Body of pancreas (tissue), 2 donors: Measurements from ENCODE around the genes TXNDC9, PDCL3 and NPAS2.

DNA sequence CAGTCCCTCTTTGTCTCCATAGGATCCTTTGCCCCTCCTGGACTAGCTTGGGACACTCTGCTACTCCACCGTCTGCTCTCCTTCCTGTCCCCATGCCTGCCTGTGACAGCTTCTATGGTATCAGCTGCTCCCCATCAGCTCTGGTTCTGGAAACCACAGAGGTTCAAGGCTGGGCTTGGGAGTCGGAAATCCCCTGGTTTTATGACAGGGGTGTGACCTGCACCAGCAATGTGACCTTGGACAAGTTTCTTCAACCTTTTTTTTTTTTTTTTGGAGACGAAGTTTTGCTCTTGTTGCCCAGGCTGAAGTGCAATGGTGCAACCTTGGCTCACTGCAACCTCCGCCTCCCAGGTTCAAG lies 35.3 kb upstream of the MGAT4A start:
- PRO-cap: no peak
- RAMPAGE, long total RNA, 2 experiments: no peak in any of the 2 experiments

DNA sequence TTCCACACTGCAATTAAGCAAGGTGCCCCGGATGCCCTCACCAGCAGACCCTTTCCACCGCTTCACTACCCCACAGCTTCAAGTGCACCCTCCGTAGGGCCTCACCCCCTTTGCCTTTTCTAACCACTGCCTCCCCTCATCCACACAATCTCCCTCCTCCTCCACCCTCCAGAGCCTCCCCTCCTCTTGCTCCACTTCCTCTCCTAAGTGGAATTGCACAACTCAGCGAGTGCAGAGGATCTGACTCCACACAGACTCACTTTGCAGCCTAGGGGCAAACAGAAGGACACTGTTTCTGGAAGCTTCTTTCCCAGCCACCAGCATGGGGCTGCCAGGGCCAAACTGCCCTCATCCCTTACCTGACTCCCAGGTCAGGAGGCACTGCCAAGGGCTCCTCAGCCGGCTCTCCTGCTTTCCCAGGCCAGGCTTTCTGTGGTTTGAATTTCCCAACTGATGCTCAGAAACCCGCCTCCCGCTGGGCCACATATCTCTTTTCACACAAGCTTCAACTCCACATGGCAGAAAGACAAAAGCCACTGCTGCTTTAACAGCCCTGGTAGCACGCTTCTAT lies 74.6 kb upstream of the MGAT4A start:
- PRO-cap: no peak
- RAMPAGE, long total RNA, 2 experiments: no peak in any of the 2 experiments

- PRO-cap: no peak
- RAMPAGE, long total RNA, 2 experiments: no peak in any of the 2 experiments
These were observed 97.8 kb upstream of the MGAT4A start for GRCh38 chr2:98828597-98829237.

GRCh38 chr2:99133999-99134837 lies 7.3 kb upstream of the C2orf15 start:
- PRO-cap: no peak
- RAMPAGE, long total RNA, 2 experiments: no peak in any of the 2 experiments

DNA sequence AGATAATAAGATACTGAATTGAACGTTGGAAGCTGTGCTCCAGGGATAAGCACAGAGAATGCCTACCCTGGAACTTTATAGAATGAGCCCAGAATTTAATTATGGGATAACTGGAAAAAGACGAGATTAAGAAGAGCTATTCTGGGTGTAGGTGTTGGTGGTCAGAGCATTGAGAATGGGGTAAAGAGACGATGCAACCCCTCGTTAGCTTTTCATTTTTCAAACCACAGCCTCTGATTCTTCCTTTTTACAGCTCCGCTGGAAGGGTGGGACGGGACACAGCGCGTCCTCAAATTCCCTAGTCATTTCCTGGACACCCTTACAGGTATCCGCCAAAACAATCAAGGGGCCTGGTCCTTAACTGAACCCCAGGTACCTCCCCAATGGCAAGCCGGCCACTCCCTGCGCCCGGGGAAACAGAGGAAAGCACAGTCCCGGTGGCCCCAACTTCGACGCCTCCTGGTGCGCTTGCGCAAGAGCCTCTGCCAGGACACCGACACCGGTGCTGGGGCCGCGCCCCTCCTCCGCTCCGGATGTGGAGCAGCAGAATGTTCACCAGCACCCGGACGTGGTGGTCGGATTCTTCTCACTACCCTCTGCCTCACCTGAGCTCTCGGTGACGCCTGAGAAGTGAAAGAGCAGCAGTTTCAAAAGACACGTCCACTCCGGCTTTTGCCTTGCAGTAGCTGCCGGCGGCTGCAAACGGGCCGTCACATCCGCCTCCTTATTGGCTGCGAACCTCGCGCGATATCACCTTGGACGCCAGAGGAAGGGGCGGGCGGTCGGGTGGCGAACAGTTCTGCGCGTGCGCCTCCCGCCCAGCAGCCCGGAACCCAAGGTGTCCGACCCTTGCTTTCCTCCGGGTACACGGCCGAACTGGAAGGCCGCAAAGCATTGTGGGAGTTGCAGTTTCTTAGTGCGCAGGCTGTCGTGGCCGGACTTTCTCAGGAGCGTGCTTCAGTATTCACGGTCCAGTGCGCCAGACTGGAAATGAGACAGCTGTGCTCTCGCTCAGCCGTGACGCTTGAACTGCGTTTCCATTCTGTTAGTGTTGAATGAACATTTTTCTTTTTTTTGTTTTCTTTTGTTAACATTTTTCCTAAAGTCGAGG lies at the start of gene TXNDC9:
TSS of gene TXNDC9 (minus strand) at position 700 of the 1,111 bp plus-strand sequence.
- PRO-cap: bidirectional peak, plus-strand start at position 475 of the sequence, minus-strand start at position 461 of the sequence; bidirectional peak, plus-strand start at position 960 of the sequence, minus-strand start at position 679 of the sequence
- RAMPAGE, long total RNA, 2 experiments: start-site peak on the minus strand in 2 of 2 experiments, centred at positions 697 to 703 of the sequence, 229 to 437 reads per replicate

GRCh38 chr2:99368355-99368821 lies 31.2 kb downstream of the EIF5B start:
- PRO-cap: no peak
- RAMPAGE, long total RNA, 2 experiments: no peak in any of the 2 experiments

DNA sequence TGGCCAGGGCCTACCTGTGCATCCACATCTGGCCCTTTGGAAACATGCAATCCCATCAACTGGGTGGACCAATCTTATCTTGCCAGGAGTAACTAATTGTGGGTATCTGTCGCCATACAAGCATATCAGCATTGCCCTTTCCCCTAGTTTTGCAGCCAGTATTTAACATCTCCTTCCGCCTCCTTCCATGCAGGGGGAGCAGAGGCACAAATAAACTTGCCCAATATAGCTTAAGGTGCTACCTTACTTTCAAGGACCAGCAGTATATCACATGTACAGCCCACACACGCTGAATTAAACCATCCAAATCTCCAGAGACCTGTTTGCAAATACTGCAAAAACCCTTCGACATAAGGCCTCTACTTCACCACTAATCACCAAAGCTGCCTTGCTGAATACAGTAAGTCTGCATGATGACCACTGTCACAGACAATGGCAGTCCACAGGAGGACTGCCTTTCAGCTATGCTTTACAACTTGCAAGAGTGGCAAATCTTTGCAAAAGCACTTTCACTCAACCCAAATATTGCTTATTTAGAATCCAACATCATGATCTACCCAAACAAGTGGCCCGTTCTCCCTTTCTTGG lies 68.1 kb downstream of the EIF5B start:
- PRO-cap: no peak
- RAMPAGE, long total RNA, 2 experiments: no peak in any of the 2 experiments

- PRO-cap: no peak
- RAMPAGE, long total RNA, 2 experiments: no peak in any of the 2 experiments
These were observed 281.7 kb upstream of the REV1 start for GRCh38 chr2:99771541-99771990.

DNA sequence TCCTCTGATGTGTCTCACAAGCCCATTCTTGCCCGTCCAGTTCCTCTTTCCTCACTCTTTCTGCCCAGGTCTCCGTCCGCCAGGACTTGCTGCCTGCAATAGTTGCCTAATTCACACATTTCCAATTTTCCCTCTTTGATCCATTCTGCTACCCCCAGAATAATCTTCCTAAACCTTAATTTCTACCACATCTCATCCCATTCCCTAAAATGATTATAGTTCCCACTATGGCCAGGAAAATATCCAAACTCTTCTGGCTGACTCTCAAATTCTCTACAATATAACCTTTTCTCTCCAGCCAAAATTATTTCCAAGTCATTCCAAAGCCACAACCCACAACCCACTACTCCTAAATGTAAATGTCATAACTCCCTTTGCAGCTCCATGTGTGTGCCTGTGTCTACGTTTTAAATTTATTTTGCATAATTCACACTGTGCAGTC lies 171.2 kb downstream of the AFF3 start:
- PRO-cap: no peak
- RAMPAGE, long total RNA, 2 experiments: no peak in any of the 2 experiments

GRCh38 chr2:100012311-100012933 lies 130.0 kb downstream of the AFF3 start:
- PRO-cap: no peak
- RAMPAGE, long total RNA, 2 experiments: no peak in any of the 2 experiments

DNA sequence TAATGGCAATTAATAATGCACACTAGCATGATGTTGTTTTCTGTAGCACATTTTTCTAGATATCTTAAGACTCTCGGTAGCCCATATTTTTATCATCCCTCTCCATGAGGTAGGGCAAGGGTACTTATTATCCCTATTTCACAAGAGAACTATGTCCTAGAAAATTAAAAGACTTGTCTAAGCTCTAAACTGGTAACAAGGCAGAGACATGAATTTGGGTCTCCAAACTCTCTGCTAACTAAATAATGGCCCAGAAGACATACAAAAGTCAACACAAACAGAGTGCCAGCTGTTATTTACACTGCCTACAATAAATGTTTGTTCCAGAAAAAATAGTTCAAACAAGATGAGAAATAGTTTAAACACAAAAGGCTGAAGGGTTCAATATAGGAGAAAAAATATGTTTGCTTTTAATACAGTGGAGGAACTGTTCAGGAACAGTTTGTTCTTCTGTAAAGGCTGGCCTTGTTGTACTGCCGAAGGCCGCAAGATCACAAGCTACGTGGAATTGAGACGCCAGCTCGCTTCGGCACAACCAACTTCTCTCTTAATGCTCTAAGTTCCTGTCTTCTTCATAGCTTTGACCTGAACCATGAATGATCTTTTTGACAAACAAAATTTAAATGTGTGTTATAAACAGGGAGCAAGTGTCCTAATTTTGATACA lies 74.6 kb downstream of the AFF3 start:
- PRO-cap: unidirectional peak, plus-strand start at position 503 of the sequence
- RAMPAGE, long total RNA, 2 experiments: no peak in any of the 2 experiments

DNA sequence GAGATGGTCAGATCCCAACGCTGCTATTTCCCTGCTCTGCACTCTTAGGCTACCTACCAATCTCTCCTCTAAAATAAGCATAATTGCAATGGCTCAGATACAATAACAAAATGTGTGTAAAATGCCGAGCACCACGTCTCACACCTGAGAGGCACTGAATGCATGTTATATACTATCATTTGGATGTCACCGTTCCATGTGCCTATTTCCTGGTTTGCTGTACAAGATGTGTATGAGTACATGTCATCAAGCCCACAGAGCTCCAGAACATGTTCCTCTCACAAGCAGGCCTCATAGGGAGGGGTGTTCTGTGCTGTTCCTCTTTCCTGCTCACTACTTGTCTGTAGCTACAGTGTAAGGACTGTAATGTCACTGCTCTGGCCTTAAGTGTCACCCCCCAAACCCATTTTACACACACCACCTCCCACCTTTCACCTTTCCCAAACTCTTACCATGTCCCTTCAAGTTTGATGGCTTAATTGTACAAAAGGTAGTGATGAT lies 1.9 kb downstream of the AFF3 start:
- PRO-cap: no peak
- RAMPAGE, long total RNA, 2 experiments: no peak in any of the 2 experiments

DNA sequence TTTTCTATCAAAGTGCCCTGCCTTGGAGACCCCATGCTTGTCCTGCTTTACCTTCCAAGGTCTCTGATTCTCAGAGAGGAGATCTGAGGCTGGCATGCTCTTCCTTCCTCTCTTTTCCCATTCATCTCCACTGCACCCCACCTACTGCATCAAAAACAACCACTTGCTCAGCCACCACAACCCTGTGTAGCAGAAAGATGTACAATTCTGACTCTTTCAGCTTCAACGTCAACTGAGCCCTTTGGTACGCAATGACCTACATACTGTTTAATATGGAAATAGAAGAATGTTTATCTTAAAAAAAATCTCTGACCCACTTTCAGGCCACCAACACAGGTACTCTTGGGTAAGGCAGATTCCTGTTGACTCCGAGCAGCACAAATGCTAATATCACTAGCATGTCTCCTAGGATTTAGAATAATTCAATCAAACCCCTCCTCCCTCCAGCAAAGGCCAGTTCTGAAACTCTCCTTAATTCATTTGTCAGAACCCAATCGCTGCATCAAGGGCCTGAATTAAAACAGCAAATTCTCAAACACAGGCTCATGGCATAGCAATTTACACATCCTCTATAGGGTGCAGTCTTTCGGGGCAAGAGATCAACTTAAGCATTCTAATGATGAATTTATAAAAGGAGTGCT lies 76.2 kb upstream of the AFF3 start:
- PRO-cap: no peak
- RAMPAGE, long total RNA, 2 experiments: no peak in any of the 2 experiments

DNA sequence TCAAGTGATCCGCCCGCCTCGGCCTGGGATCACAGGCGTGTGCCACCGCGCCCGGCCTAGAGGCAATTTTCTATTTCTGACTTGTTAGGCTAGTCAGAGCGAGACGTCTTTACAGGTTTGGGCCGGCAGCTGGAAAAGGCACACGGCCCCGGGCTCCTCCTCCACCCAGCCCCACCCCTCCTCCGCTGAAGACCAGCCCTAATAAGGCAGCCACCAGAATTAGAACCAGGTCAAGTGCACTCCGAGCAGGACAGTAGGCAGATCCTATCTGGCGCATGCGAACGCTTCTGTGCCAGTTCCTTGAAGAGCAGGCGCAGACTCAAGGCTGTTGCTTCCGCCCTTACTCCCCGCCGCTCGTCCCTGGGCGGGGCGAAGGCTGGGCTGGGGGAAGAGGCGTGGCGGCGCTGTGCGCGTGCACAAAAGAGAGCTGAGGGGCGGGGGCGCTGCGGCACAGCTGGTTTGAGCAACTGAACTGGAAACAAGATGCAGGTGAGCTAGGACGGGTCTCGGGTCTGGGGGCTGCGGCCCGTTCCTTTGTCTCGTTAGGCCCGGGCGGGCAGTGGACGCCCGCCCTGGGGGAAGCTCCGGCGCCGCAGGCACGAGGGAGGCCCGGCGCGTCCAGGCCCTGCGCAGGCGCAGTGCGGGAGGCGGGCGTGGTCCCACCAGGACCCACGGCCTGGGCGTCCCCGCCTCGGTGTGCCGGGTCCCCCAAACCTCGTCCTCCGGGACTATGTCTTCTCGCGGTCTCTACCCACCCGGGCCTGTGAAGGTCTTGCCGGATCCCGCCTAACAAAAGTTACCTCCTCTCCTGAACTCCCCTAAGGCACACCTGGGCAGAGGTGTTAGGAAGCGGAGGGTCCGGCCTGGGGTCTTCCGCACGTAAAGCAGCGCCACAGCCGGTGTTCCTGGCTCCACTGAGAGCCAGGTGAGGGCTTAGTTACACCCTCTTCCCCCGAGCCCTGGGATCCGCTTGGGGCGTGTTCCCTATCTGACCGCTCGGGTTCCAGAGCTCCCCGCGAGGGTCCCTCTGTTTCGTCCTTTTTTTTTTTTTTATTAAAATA lies at the start of gene PDCL3:
TSS of gene PDCL3 (plus strand) at position 409 of the 1,061 bp plus-strand sequence.
- PRO-cap: bidirectional peak, plus-strand start at position 122 of the sequence, minus-strand start at position 111 of the sequence; bidirectional peak, plus-strand start at position 222 of the sequence, minus-strand start at position 255 of the sequence; bidirectional peak, plus-strand start at position 733 of the sequence, minus-strand start at position 637 of the sequence
- RAMPAGE, long total RNA, 2 experiments: start-site peak on the plus strand in 2 of 2 experiments, centred at positions 416 to 459 of the sequence, 15 to 349 reads per replicate

DNA sequence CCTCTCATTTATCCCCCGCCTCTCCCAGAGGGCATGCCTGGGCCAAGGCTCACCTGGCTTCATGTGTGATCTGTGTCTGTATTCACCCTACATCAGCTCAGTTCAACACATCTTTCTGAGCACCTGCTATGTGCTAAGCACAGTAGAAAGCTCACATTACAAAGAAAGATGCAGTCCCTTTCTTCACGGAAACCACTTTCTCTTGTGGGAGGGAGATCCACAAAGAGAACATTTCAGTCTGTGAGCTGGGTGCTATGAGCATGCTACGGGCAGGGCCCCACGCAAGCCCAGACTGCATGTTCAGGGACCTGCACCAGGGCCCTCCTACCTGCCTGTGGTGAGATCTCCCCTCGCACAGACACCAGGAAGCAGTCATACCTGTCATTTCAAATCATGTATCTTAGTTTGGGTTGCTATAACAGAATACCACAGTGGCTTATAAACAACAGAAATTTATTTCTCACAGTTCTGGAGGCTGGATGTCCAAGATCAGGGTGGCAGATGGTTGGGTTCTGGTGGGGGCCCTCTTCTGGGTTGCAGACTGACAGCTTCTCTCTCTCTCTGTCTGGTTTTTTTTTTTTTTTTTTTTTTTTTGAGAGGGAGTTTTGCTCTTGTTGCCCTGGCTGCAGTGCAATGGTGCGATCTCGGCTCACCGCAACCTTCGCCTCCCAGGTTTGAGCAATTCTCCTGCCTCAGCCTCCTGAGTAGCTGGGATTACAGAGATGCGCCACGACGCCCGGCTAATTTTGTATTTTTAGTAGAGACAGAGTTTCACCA lies 90.9 kb downstream of the PDCL3 start:
- PRO-cap: no peak
- RAMPAGE, long total RNA, 2 experiments: no peak in any of the 2 experiments

DNA sequence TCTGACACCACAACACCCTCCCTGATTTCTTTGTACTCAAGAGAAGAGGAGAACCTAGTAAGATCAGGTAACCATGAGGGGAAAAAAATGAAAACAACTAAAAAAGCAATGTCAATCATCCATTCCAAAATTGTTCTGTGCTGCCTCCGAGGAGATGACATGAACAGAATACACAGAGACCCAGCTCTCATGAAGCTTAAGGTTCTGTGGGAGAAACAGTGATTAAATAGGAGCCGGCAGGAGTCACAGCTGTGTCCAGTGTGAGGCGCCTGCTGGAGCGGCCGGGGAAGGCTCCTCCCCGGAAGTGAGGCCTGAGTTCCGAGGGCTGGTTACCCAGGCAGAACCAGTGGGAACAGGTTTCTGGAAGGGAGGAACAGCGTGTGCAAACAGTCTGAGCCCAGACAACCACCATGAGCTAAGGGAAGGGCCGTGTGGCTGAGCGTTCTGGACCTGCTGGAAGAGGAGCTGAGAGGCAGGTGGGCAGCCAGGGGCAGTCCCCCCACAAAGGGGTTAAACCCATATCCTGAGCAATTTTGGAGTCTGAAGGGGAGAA lies 26.0 kb upstream of the NPAS2 start:
- PRO-cap: no peak
- RAMPAGE, long total RNA, 2 experiments: no peak in any of the 2 experiments

GRCh38 chr2:100814372-100815020 lies 5.4 kb upstream of the NPAS2 start:
- PRO-cap: no peak
- RAMPAGE, long total RNA, 2 experiments: no peak in any of the 2 experiments

DNA sequence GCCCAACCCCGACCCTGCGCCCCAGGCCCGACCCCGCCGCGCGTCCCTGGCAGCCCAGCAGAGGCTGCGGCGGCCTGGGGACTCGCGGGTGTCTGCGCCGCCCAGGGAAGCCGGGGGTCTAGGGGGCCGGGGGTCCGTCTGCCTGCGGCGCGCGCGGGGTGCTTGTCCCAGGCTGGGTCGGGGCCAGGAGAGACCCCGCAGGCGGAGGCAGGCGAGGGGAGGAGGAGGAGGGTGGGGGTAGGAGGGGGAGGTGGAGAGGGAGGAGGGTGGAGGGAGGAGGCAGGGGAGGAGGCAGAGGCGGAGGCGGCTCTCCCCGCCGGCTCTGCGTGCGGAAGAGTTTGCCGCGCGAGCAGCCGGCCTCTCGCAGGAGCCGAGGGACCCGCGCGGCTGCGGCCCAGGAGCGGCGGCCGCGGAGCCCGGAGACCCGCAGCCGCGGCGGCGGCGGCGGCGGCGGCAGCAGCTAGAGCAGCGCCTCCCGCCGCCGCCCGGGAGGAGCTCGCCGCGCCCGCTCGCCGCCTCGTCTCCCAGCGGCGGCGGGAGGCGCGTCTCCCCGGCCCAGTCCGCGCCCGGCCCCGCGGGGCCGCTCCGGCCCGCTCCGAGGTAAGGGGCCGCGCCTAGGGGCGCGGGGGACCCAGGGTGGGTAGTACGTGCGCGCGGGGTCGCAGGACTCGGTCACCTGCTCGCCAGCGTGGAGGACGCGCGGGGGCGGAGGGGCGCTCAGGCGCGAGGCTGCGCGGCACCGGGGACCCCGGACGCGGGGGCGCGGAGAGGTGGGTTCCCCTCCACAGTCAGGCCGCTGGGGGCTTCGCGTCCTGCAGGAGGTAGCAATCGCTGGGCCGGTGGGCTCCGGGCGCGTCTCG lies at the start of gene NPAS2:
TSS of gene NPAS2 (plus strand) at position 325 of the 860 bp plus-strand sequence.
- PRO-cap: bidirectional peak, plus-strand start at position 60 of the sequence, minus-strand start outside the sequence; bidirectional peak, plus-strand start at position 364 of the sequence, minus-strand start at position 324 of the sequence; bidirectional peak, plus-strand start at position 491 of the sequence, minus-strand start at position 522 of the sequence
- RAMPAGE, long total RNA, 2 experiments: no peak in any of the 2 experiments

DNA sequence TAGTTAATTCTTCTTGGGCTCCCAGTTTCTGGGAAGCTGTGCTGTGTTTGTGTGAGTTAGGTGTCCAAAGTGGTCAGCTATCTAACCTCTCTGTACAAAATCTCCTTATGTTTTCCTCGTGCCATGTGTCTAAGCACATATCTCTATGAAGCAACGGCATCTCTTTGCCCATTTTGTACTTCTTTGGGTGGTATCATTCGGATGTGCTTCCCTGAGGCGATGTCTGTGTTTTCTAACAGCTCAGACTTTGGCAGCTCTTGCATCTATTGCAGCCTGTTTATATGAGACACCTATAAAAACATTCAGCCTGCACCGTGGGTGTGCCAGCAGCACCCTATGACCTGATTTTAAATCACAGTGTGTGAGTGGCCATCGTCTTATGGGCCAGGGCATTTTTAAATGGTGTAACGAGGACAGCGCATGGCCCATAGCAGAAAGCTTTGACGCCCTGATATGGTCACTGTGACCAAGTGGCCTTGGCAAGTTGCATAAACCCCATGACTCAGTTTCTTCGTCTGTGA lies 12.9 kb downstream of the NPAS2 start:
- PRO-cap: no peak
- RAMPAGE, long total RNA, 2 experiments: no peak in any of the 2 experiments

GRCh38 chr2:100953566-100954132 lies 48.4 kb upstream of the RPL31 start:
- PRO-cap: no peak
- RAMPAGE, long total RNA, 2 experiments: no peak in any of the 2 experiments